SJCRH30 (cell line): Measurements from ENCODE around the genes STX8, GAS7, TMEM238L and HS3ST3B1.

- RAMPAGE, long total RNA: no peak
Observed at GRCh38 chr17:9575569-9576178, at the start of gene STX8. STX8 (minus strand) TSS chr17:9575820.

GRCh38 chr17:10042662-10043496 is 137.8 kb upstream of the RCVRN start:
- RAMPAGE, long total RNA: no peak

GRCh38 chr17:10048845-10049446 is 143.9 kb upstream of the RCVRN start:
- RAMPAGE, long total RNA: no peak

DNA sequence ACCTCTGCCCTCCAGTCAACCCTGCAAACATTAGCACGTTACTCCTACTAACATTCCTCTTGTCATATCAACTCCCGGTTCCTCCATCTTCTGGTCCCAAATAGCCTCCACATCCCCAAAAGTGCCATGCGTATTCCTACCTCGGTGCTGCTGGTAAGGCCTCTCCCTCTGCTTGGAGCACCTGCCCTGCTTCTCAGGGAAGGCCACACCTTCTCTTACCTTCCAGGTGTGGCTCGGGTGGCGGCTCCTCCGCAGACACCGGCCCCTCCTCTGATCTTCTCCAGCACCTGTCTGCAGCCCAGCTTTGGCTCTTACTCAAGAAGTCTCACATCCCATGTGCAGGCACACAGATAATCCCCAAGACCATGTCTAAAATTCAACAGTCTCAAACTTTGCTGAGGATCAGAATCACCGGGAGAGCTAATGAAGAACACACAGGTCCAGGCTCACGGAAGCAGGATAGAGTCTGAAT is 92.3 kb downstream of the GAS7 start:
- RAMPAGE, long total RNA: no peak

DNA sequence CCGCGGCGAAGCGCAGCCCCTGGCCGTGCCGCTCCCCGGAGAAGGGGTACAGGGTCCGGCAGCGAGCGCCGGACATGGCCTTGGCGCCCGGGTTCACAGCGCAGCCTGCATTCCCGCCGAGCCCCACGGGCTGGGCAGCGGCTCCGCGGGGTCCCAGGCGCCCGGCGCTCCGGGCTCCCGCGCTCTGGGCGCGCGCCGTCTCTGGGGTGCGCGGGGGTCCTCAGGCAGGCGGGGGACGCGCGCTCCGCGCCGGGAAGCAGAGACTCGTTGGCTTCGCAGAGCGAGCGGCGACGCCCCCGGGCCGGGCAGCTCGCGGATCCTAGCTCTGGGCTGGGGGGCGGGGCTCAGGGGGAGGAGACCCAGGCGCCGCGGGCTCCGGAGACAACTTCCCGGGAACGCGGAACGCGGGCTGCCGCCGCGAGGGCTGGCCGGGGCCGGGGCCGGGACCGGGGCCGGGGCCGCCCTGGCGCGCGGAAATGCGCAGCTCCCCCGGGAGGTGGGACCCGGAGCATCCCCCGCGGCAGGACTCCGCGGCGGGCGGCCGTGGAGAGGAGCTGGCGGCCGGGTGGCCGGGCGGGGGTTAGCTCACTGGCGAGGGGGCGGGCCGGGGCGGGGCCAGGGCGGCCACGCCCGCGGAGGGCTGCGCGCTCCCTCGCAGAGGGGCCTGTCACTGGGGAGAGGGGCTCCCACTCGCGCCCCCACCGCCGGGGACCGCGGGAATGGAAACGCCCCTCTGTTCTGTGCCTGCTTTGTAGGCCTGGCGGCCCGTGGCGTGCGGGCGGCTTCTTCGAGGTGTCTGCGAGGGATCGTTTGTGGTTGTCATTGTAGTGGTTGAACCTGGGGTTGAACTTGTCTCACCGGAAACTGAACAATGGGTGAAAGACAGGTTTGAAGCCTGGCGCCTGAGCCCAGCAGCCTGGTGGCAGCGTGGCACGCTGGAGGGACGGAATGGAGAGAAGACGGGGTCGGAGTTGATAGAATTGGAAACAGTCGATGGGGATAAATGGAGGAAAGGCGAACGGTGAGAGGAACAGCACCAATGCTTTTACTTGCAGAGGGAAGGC is at the start of gene GAS7:
Gene GAS7 (minus strand): TSS at position 292 of the 1,064 bp plus-strand sequence.
- RAMPAGE, long total RNA: no peak

GRCh38 chr17:10733069-10733523 is 3.3 kb upstream of the TMEM220 start:
- RAMPAGE, long total RNA: no peak

DNA sequence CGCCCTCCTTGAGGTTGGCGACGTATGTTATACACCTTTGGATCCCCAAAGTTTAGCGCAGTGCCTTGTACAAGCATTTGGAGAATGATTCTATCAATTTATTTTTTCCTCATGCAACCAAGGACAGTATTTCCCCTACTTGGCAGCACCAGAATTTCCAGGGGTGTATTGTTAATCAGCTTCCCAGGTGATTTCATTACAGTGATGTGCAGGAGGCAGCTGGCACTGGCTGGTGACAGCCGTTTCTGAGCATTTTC is 26.6 kb downstream of the TMEM238L start:
- RAMPAGE, long total RNA: no peak

- RAMPAGE, long total RNA: no peak
Observed at GRCh38 chr17:10803403-10804433, at the start of gene TMEM238L. TMEM238L (minus strand) TSS chr17:10804099.

GRCh38 chr17:10814006-10814530 is 10.2 kb upstream of the TMEM238L start:
- RAMPAGE, long total RNA: no peak

DNA sequence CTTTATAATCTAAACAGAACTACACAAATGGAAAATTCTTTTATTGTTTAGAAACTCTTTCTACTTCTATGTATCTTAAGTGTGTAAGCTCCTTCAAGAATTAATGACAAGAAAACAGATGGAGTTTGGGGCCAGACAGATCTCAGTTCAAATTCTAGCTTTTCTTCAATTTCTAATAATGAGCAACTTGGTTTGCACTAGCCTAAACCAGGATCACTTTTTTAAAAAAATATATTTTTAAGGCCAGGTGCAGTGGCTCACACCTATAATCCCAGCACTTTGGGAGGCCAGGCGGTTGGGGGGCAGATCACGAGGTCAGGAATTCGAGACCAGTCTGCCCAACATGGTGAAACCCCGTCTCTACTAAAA is 76.1 kb upstream of the PIRT start:
- RAMPAGE, long total RNA: no peak

- RAMPAGE, long total RNA: no peak
Observed at GRCh38 chr17:11619198-11619723, 21.0 kb downstream of the DNAH9 start.

DNA sequence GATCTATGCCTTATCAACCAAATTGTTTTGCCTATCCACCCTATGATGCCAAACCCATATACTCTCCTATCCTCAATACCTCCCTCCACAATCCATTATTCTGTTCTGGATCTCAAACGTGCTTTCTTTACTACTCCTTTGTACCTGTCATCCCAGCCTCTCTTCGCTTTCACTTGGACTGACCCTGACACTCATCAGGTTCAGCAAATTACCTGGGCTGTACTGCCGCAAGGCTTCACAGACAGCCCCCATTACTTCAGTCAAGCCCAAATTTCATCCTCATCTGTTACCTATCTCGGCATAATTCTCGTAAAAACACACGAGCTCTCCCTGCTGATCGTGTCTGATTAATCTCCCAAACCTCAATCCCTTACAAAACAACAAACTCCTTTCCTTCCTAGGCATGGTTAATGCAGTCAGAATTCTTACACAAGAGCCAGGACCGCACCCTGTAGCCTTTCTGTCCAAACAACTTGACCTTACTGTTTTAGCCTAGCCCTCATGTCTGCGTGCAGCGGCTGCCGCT is 22.2 kb downstream of the ZNF18 start:
- RAMPAGE, long total RNA: no peak

- RAMPAGE, long total RNA: no peak
Observed at GRCh38 chr17:11976281-11976944, 20.9 kb downstream of the ZNF18 start.

DNA sequence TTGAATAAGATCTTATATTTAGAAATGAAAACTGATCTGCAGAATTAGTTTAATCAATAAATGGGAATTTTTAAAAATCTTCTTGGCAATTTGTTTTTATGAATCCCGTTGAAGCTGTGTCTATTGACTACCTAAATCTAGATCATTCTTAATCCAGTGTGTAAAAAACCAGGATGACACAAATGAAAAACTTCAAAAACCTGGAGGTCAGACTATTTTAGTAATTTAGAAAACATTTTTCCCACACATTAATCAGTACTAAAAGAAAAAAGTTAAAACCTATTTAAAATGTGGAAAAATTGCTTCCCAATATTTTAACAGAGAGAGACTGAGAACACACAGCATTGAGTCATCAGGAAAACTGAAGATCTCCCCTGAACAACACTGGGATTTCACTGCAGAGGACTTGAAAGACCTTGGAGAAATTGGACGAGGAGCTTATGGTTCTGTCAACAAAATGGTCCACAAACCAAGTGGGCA is 60.4 kb downstream of the MAP2K4 start:
- RAMPAGE, long total RNA: no peak

GRCh38 chr17:13062410-13062916 is 44.6 kb upstream of the ELAC2 start:
- RAMPAGE, long total RNA: no peak

DNA sequence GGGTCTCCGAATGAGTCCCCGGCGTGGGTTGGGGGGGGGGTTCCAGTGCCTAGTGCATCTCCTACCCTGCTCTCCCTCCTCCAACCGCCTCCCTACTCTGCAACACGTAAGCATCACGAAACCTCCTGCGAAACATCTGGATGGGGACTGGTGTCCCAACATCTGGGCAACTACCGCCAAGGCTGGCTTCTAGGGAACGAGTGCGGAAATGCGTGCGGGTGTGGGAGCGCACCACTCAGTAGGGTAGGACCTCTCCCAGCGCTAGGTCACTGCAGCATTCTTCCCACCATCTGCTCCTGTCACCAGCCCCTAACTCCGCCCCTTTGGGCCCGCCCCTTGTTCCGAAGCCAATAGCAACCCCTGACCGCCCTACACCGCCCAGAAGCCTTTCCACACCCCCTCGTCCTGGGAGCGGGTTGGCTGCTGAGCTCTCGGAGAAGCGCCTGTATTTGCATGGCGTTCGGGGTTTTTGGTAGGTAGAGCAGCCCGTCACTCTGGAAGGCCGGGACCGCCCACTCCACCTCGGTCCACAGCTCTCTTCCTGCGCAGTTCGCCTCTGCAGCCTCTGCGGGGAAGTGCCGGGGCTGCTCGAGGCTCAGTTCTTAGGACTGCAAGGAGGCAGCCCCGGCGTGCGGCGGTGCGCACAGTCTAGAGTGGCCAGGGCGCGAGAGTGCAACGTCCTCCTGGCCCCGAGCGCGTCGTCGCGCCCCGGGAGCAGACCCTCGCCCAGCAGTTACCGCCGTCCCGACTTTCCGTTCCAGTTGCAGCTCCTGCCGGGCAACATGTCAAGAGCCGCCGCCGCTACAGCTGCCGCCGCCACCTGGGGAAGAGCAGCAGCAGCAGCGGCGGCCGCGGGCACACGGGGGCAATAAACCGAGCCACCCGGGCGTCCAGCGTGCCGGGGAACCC is at the start of gene HS3ST3B1:
Gene HS3ST3B1 (plus strand): TSS at position 546 of the 909 bp plus-strand sequence.
- RAMPAGE, long total RNA: no peak

DNA sequence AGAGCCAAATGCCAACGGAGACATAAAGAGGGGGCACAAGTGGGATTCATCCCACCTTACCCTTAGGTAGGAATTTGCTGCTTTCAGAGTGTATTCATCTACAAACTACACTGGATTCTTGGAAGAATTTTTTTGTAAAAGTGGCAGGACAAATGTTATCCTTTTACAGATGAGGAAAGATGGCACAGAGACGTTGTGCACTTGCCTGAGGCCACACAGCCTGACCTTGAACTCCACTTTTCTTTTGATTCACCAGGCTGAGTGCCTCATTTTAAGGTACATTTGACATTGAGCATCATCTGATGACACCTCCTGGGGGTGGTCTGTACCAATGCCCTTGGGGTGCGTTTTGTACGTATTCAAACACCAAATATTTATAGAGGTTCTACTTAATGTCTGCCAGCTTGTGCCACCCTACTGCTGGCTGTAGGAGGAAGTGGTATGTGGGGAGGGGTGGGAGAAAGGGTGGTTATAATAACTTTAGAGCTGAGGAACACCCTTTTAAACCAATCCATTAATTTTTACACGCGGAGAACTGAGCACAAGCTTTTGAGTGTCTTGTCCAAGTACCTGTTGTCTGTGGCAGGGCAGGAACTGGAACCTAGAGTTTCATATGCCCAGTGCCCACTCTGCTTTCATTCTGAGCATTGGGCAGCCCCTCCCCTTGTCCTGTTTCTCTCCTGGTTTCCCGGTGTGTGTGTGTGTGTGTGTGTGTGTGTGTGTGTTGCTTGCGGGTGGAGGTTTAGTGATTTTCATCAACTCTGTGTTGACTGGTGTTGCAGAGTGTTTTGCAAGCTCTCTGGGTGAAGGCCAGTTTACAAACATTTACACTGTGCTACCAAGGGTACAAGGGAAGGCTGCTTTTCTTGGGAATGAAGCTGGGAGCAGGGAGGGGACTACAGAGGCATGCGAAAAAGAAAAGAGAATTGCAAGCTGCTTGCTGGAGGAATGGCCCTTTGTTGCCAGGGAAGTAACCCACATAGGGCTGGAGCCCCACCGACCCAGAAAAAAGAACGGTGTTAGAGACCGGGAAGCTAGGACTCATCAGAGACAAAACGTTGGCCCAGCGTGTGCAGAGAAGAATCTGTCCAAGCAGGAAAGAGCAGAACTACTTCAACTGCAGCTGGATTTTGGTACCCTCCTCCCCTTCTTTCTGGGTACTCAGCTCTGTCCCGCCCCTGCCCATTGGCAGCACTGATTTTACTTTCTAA is 29.4 kb downstream of the HS3ST3B1 start:
- RAMPAGE, long total RNA: no peak

DNA sequence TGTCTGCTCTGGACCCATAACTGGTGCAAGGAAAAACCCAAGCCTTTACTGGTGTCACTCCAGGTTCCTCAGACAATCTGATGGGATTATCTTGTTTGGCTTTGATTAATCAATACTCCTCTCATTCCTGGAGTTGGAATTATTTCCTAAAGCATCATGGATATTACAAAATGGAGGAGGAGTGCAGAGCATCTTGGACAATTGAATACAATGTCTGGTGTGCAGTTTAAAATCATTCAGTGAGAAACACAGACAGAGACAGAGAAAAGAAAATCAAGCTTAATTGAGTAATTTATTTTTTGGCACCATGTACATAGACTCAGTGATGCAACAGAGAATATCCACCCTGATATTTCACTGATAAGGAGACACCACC is 217.6 kb downstream of the HS3ST3B1 start:
- RAMPAGE, long total RNA: no peak

GRCh38 chr17:14776716-14777205 is 475.9 kb downstream of the HS3ST3B1 start:
- RAMPAGE, long total RNA: no peak

- RAMPAGE, long total RNA: no peak
Observed at GRCh38 chr17:14834436-14834898, 430.7 kb downstream of the PMP22 start.